ENCODE data around the gene SLC35E1.

- RRBS, 2 experiments: no CpG with 5 or more reads among the region's 7 CpGs
Measured at GRCh38 chr19:16075391-16075743, 928 bp upstream of the TPM4 start.

GRCh38 chr19:16079210-16079754 lies 3.0 kb downstream of the TPM4 start:
- RRBS, 2 experiments: no CpG with 5 or more reads among the region's 8 CpGs

GRCh38 chr19:16082390-16082839 lies 6.1 kb downstream of the TPM4 start:
- RRBS, 2 experiments: no CpG with 5 or more reads among the region's 9 CpGs

GRCh38 chr19:16094666-16095476 lies 16.8 kb upstream of the RAB8A start:
- RRBS, 2 experiments: no CpG with 5 or more reads among the region's 15 CpGs

- RRBS, 2 experiments: no CpG with 5 or more reads among the region's 18 CpGs
Measured at GRCh38 chr19:16139507-16140402, 3.7 kb upstream of the HSH2D start.

DNA sequence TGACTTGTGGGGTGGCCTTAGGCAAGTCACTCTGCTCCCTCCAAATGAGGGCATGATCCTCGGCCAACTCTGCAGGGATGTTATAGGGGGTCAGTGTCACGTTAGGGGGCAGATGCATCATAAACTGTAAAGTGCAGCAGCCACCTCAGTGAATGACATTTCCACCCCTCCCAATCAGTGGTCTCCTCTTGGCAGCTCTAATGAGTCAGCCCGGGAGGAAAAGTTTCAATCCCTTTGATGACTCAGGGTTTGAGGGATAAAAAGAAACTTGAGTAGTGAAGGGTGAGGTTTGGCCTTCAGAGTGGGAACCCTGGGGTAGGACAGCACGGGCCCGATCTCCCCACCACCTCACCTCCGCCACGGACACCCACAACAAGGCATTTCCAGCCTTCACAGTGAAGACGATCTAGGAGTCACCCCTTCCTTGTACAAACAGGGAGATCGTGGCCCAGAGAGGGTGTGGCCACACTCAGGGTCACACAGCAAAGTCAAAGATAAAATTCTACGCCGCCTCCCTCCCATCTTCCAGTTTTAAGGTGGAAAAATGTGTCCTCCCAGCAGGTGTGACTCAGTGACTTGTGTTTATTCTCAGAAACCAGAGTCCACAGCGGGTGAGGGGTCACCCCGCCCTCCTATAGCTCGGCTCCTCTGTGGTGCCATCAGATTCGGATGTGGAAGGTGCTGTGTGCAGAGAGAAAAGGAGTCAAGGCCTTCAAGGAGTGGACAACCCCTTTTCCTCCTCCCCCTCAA lies 12.3 kb downstream of the CIB3 start:
- RRBS, 2 experiments: no CpG with 5 or more reads among the region's 15 CpGs

- RRBS, 2 experiments: no CpG with 5 or more reads among the region's 10 CpGs
Measured at GRCh38 chr19:16319362-16319781, 5.3 kb upstream of the KLF2 start.

DNA sequence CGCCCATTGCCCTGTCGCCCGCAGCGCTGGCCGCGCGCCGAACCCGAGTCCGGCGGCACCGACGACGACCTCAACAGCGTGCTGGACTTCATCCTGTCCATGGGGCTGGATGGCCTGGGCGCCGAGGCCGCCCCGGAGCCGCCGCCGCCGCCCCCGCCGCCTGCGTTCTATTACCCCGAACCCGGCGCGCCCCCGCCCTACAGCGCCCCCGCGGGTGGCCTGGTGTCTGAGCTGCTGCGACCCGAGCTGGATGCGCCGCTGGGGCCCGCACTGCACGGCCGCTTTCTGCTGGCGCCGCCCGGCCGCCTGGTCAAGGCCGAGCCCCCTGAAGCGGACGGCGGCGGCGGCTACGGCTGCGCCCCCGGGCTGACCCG lies 553 bp downstream of the KLF2 start:
- RRBS, 2 experiments: 40 to 46% methylated on average over 42 of the region's 55 CpGs

DNA sequence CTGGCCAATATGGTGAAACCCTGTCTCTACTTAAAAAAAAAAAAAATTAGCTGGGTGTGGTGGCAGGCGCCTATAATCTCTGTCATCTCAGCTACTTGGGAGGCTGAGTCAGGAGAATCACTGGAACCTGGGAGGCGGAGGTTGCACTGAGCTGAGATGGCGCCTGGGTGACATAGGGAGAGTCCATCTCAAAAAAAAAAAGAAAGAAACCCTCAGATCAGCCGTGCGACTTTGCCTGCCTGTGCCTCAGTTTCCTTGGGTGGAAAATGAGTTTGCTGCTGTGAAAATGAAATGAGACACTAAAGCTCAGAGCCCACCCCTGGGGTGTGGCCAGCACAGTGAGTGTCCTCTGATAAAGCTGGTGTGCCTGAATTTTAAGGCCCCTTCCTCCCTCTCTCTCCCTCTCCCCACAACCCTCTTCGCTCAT lies 6.5 kb downstream of the KLF2 start:
- RRBS, 2 experiments: no CpG with 5 or more reads among the region's 6 CpGs

GRCh38 chr19:16347632-16347882 lies 22.9 kb downstream of the KLF2 start:
- RRBS, 2 experiments: no CpG with 5 or more reads among the region's 4 CpGs

GRCh38 chr19:16366239-16367158 lies 41.9 kb downstream of the KLF2 start:
- RRBS, 2 experiments: 85 to 96% methylated on average over 4 of the region's 26 CpGs

DNA sequence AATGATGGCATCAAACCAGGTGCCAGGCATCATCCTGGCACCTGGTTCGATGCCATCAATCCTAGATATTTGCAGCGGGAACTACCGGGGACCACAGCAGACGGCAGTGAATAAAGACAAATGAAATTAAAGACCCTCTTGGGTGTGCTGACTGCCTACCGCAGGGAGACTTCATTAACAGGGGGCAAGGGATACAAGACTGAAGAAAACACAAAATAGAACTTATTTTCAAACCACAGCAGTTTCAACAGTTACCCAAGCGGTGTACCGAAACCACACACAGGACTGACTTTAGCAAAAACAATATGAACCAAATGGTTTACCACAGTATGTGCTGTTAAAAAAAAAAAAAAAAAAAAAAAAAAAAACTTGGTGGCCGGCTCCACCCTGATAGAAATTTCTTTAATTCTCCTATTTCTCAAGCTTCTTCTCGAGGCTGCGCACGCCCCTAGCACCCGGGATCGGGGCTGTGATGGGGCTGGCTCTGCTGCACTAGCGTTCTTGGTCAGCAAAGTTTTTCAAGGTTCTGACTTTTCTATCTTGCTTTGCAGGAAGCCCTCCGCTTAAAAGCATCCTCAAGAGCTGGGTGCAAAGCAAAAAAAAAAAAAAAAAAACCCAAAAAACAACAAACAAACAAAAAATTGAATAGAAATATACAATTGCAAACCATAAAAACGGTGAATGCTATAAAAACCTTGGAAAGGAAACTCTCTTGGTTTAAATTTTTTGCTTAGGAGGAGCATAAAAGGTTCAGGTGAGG lies 42.7 kb downstream of the KLF2 start:
- RRBS, 2 experiments: 93 to 94% methylated on average over 5 of the region's 16 CpGs

GRCh38 chr19:16397383-16398513 lies 73.1 kb downstream of the KLF2 start:
- RRBS, 2 experiments: no CpG with 5 or more reads among the region's 17 CpGs

GRCh38 chr19:16449346-16450047 lies 22.3 kb downstream of the EPS15L1 start:
- RRBS, 2 experiments: 90 to 95% methylated on average over 2 of the region's 8 CpGs

DNA sequence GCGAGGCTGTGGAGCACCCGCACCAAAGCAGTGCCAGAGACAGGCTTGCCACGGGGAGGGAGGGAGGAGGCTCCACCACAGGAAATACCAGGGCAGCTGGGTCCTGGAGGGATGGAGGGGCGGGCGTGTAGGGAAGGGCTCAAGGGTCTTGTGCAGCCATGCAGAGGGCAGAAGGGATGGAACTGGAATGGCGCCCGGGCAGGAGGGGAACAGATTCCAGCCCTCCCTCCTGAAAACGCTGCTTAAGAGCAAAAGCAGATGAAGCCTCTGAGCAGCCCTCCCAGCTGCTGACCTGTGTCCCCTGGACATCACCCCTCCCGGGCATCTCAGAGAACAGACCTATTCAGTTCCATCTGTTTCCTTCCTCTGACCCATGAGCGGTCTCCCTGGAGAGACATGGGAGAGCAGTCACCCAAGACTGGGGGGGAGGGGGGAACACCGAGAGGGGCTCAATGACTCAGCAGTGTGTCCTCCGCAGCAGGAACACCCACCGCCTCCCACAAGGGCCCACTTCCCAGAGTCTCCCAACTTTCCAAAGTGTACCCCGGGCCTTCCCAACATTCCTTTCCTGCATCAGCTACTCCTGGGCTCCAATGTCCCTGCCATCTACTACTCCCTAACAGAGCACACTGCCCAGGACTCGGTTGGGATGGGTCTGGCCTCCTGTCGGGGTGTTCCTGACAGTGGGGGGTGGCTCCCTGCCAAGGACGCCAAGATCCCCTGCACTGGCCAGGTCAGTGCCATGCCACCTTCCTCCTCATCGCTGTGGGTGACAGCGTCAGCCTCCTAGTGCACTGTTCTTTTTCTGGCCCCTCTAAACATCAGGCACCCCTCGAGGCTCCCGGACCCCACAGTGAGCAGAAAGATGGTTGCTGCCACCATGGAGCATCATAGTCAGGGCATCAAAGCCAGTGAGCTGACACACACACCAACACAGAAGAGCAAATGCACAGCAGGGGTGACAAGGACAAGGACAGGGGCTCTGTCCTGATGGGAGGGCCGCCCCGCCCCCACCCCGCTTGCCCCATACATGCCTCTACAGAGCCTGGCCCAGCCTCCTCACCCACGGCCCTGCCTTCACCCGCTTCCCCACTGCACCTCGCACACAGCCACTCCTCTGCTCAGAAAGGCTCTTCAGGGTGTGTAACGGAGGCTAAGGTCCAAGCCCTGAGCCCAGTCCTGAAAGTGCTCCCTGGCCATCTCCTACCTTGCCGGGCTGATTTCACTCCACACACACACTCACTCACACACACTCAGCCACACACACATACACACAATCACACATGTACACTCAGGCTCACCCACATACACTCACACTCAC lies 13.9 kb downstream of the EPS15L1 start:
- RRBS, 2 experiments: no CpG with 5 or more reads among the region's 29 CpGs

GRCh38 chr19:16560050-16560469 lies 12.2 kb downstream of the SLC35E1 start:
- RRBS, 2 experiments: no CpG with 5 or more reads among the region's 8 CpGs

GRCh38 chr19:16572256-16572793 lies at the start of gene SLC35E1:
TSS of gene SLC35E1 (minus strand) at chr19:16572415.
- RRBS, 2 experiments: under 1 to 1% methylated on average over 41 of the region's 72 CpGs

- RRBS, 2 experiments: no CpG with 5 or more reads among the region's 21 CpGs
Measured at GRCh38 chr19:16580816-16581987, 9.0 kb upstream of the SLC35E1 start.

DNA sequence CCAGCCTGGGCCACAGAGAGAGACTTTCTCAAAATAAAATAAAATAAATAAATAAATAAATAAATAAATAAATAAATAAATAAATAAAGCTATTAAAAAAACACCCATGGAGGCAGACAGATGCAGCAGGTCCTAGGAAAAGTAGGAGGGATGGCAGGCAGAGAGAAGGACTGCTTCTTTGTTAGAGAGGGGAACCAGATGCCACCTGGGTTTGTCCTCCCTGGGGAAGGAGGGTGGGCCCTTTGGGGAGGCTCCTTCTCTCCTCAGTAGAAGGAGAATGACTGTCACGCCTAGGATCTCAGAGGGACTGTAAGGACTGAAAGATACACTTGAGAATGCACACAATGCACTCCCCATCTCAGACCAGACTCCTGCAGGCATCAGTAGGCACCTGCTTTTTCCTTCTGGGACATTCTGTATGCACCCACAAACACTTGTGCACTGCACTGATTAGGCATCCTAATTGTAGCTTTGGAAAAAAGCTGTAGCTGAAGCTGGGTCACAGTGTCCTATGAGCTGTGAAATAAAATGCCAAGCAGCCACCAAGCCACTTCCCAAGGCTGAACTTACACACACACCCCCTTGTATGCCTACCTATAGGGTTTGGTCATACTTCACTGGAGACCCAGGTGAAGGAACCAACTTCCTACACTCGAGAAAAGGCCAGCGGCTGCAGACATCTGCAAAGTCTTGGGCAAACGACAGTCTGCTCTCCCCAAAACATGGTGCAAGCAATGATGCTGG lies 19.0 kb upstream of the SLC35E1 start:
- RRBS, 2 experiments: no CpG with 5 or more reads among the region's 4 CpGs

DNA sequence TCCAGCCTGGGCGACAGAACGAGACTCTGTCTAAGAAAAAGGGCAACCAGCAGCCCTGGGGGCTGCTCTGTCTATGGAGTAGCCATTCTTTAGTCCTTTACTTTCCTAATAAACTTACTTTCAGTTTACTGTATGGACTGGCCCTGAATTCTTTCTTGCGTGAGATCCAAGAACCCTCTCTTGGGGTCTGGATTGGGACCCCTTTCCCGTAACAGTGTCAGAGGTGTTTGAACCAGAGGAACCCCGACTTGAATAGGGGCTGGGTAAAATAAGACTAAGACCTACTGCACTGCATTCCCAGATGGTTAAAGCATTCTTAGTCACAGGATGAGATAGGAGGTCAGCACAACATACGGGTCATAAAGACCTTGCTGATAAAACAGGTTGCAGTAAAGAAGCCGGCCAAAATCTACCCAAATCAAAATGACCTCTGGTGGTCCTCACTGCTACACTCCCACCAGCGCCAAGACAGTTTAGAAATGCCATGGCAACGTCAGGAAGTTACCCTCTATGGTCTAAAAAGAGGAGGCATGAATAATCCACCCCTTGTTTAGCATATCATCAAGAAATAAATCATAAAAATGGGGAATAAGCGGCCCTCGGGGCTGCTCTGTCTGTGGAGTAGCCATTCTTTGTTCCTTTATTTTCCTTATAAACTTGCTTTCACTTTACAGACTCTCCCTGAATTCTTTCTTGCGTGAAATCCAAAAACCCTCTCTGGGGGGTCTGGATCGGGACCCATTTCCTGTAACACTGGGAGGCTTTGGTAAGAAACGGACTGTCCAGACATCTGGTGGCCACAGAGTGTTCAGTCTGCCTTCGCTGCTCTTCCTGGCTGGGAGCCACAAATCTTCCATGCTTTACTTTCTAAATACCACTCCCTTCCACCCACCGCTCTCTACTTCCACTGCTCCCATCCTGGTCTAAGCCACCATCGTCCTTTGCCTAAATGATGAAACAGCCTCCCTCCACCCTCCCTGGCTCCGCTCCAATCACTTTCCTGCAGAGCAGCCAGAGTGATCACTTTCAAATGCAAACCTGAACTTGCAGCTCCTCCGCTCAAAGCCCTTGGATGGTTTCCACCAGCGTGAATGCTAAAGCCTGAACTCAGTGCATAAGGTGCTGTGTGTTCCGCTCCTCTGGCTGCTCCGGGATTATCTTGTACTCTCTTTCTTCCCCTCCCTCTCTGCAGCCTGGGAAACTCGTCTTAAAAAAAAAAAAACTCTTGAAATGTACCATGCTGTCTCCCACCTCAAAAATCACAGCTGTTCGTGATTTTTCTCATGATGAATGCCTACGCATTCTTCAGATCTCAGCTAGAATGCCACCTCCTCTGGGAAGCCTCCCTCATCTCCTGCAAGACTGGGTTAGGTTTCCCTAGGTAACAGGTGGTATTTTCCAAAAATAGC lies 4.2 kb upstream of the SIN3B start:
- RRBS, 2 experiments: no CpG with 5 or more reads among the region's 25 CpGs